ENCODE measurements around a stretch of chr9.

GRCh38 chr9:14221526-14222061 lies 92.3 kb downstream of the NFIB start:
- PRO-cap: no peak

- PRO-cap: no peak
Measured at GRCh38 chr9:14296383-14296875, 17.5 kb downstream of the NFIB start.

DNA sequence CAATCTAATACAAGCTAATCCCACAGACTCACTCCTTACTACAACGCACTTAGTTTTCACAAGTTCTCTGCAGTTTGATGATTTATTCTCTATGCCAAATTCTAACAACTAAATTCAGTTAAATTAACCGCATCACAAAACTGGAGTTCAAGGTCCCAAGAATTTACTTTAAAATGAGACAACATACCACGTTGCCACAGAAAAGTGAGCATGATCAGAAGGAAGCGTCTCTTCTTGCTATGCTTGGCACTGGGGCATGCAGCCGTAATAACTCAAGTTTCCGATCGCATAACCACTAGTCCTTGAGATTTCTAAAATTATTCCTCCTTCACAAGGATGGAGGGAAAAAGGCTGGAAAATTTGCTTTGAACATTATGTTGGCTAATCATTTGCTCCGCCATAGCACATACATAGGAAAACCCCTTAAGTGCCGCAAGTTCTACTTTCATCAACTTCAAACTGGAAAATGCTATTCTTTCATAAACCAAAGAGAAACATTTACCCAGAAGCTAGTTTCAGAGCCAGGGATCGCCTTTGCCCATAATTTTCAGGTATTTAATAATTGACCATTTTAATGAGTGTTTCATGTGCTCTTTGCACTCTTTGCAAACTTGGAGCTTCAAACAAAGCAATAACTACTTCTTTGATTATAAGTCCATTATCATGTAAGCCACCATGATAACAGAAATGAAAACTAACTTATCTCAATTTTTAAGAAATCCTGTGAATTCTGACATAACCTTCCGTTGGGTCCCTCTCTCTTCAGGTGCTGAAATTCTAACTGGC lies 13.7 kb downstream of the NFIB start:
- PRO-cap: no peak

GRCh38 chr9:14316453-14316609 lies 2.4 kb upstream of the NFIB start:
- PRO-cap: no peak

DNA sequence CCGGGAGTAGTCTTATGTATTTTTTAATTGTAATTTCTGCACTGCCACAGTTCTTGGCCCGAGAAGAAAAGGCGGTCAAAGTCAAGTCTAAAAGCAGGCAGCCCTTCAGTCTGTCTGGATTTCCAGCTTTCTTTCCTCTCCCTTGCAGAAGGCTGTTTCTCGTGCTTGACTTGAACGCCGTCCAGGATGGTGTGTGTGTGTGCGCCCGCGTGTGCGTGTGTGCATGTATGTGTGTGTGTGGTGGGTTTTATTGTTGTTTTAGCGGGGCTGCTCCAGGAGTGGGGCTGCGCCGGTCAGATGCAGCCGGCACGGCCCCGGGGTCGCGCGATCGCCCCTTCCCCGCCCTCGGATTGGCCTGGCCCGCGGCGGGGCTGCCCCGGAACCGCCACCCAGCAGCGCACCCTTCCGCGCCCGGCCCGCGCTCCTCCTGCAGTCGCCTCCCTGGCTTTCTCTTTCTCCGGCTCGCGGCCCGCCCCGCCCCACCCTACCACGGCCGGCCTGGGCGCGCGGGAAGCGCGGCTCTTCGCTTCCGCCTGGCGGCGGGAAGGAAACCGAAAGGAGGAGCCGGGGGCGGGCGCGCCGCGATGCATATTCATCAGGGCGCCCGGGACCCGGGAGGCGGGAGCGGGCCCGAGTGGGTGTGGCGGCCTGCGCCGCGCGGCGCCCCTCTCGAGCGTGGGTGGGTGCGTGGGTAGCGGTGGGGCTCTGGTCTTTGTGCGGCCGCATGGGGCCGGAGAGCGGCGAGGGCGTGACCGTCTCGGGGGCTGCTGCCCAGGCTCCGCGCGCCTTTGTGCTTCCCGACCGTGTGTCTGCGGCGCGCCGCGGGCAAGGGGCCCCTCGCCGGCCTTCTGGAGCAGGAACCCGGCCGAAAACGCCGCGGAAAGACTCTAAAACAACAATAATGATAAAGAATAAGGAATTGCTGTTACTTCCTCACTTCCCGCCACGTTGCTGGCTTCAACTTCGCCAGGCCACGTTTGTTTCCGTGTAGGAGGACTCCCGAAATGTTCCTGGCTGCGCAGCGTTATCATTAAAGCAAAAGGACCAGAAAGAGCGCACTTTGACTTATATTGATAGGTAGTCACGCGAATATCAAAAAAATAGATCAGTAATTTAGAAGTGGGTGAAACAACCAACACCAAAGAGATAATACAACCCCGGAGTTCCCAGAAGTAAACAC lies 8.6 kb upstream of the NFIB start:
- PRO-cap: bidirectional peak, plus-strand start at position 162 of the sequence, minus-strand start at position 139 of the sequence; bidirectional peak, plus-strand start at position 725 of the sequence, minus-strand start at position 429 of the sequence; bidirectional peak, plus-strand start at position 990 of the sequence, minus-strand start at position 979 of the sequence

- PRO-cap: no peak
Measured at GRCh38 chr9:14345321-14345880, 31.5 kb upstream of the NFIB start.

- PRO-cap: unidirectional peak, plus-strand start at chr9:14346450
Measured at GRCh38 chr9:14345881-14346805, 32.2 kb upstream of the NFIB start.

DNA sequence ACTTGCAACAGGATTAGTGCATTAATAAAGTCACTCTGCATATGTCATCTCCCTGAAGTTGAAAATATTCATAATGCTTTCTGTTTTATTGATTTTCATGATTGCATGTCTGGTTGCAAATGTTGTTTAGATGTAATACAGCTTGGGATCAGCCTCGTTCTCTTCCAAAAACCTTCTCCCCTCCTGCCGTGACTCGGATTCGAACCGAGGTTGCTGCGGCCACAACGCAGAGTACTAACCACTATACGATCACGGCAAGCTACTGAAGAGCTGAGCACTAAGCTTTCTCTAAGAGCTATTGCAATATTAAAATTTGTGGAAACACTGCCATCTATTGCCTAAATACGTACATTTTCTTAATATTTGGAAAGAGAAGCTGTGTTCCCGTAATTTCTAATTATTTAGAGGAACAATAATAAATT lies 119.8 kb upstream of the NFIB start:
- PRO-cap: unidirectional peak, minus-strand start at position 264 of the sequence

DNA sequence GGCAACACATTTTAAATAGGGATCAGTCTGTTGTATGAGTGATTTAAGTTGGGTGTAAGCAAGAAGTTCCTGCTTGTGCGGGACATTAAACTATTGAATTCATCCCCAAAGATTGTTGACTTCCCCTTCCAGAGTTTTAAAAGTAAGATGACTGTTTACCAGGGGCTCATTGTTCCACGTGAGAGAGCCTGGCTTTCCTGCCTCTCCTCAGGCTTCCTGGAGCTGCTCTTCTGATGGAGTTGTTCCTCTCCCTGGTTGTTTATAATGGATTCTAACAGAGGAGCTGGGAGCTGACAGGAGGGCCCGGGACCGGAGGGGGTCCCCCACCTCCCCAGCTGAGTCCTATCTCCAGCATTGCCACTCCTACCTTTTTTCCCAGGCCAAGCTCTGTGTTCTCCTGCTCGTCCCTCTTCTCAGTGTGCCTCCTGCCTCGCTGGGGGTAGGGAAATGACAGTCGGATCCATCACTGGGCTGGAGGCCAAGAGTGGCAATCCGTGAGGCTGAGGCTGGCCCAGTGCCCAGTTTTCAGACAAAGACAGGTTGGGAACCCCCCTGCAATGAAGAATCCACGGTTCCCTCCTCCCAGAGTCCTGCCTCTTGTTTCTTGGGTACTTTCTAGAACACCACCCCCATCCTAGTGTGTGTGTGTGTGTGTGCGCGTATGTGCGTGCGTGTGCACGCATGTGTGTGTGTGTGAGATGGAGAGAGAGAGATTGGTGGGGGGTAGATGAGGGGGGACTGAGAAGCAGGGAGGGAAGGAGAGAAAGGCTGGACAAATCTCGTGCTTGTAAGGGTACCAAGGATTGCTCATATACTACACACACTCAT lies 123.6 kb upstream of the NFIB start:
- PRO-cap: no peak

DNA sequence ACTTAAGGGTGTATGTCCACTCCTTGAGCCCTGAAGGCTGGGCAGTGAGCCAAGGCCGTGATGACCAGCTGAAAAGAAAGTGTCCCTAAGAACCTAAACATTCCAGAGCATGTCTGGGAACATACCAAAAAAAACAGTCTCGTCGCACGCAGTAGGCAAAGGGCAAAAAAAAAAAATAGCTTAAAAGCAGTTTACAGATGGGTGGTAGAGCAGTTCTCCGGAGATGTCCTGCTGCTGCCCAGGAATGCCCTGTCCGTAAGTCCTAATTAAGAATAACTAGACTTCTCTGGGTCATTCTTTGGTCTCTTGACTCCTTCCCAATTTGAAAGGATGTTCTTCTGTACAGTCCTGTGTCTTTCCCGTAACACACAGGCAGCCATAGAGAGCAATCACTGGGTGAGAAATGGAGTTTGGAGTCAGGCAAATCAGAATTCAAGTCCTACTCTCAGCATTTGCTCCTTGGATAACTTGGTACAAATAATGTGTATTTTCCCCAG lies 21.2 kb upstream of the SNAPC3 start:
- PRO-cap: no peak

- PRO-cap: no peak
Measured at GRCh38 chr9:16321101-16322126, 549.1 kb downstream of the BNC2 start.

GRCh38 chr9:16413295-16413751 lies 457.1 kb downstream of the BNC2 start:
- PRO-cap: no peak

DNA sequence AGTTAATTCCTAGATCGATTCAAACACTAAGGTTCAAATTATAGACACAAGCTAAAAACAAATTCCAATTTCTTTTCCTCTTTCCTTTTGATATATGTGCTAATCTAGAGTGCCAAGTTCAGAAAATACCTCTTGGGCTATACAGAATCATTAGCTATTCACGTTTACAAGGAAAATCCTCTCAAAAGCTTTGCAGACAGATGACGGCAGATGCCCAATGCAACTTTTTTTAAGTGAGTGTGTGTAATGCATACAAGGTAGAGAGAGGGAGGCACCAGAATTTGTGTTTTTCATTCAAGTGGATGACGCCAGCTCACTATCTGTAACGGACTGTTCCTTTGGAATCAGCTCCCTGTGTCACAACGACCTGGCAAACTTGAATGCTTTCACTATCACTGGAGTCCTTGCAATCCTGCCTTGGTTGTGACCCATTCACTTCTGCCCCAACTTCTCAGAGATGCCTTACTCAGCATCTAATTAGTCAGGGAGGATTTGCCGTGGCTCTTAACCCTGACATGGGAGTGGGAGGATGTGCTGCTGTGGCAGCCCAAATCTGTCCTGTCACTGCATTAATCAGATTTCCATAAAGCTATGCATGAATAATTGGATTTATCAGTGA lies 148.5 kb downstream of the BNC2 start:
- PRO-cap: no peak

DNA sequence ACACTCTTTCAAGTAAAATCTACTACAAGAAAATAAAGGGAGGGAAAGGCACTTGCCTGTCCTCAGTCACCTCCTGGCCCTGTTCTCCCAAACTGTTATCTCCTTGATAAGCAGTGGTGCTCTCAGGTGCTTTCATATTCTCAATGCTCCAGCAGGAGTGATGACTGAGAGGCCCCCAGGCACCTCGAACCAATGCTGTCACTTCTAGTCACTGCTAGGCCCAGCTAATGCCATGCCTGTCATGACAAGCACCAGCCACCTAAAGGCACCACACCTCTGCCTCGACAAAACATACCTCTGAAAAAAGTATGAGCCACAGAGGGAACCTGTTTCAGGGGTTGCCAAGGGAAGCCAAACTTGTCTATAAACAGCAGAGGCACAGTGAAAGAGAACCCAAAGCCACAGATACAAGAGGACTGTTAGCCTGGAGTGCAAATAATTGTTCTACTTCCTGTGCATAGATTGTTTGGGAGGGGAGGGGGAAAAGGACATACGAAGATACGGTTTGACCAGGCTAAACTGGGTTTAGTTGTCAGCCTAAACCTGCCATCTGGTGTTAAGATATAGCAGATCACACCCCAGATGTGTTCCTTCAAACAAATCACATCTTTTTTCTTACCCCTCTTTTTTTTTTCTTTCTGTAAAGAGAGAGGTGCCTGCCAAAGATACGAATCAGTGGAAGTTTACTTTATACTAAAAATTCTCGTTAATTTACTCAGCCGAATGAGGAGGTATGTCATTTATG lies 45.9 kb downstream of the BNC2 start:
- PRO-cap: no peak

DNA sequence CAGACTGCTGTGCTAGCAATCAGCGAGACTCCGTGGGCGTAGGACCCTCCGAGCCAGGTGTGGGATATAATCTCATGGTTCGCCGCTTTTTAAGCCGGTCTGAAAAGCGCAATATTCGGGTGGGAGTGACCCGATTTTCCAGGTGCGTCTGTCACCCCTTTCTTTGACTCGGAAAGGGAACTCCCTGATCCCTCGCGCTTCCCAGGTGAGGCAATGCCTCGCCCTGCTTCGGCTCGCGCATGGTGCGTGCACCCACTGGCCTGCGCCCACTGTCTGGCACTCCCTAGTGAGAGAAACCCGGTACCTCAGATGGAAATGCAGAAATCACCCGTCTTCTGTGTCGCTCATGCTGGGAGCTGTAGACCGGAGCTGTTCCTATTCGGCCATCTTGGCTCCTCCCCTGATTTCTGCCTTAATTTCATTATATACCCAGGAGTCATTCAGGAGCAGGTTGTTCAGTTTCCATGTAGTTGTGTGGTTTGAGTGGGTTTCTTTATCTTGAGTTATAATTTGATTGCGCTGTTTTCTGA lies 155.9 kb downstream of the CNTLN start:
- PRO-cap: no peak

DNA sequence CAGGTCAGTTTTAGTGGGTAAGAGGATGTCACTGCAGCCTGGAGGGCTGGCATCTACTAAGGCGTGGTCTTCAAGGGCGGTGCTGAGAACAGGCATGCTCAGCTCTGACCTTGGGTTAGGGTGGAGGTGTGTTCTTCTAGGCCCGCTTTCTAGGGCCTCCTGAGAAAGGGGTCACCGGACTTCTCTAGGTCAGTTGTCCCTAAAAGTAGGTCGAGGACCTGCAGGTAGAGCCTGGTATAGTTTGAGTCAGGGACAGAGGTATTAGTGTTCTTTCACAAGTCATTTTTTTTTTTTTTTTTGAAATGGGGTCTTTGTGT lies 25.8 kb downstream of the SH3GL2 start:
- PRO-cap: no peak

DNA sequence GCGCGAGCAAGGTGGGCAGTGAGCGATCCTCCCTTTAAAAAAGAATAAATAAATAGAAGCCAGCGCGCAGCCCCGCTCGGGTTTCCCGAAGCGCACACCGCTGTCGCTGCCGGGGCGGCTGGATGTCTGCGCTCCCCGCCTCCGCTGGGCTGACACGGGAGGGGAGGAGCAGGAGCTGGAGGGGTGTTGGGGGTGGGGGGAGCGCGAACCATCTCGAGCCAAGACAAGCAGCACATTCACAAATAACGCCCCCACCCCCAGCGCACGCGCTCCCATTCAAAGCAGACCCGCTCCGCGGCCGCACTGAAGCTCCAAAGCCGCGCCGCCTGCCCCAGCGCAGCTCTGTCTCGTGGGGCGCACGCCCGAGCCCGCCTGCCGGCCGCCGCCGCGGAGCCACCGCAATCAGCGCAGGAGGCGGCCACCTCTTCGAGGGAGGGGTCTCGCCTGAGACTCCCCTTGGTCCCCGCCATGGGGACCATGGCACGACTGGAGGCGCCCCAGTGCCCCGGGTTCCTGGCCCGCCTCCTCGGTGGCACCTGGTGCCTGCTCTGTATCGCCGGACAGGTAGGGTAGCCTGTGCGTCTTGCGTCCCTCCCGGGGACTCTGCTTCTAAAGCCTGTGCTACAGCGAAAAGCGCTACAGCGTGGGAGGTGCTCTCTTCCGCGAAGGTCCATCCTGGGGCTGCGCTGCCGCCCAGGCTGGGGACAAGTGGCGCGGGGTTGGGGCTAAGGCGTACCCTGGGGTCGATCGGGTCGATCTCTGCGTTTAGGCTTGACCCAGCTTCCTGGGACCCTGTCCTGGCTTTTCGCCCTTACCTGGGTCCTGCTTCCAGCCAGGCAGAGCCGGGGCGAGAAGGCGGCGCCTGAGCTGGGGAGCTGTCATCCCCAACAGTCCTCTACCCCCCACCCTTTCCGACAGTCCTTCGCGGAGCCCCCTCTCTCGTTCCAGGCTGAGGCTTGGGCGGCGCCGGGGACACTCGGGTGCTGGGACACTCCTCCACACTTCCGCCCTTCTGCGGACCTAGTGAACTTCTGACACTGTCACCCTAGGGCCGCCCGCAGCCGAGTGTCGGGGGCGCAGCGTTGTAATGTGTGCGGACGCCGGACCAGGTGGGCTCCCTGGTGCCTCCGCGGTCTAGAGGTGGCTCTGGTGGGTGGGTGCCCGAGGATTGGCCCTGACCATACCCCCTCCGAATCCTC lies 327.9 kb downstream of the SH3GL2 start:
- PRO-cap: bidirectional peak, plus-strand start at position 639 of the sequence, minus-strand start at position 605 of the sequence

- PRO-cap: no peak
Measured at GRCh38 chr9:18785465-18785816, 247.6 kb downstream of the SAXO1 start.

- PRO-cap: no peak
Measured at GRCh38 chr9:19101877-19102798, 566 bp downstream of the HAUS6 start.

- PRO-cap: no peak
Measured at GRCh38 chr9:19104466-19105191, 1.9 kb upstream of the HAUS6 start.

Data from left lung (tissue), 1 donor.